Metanephros (tissue), 2 donors: ENCODE measurements around a stretch of chr20.

DNA sequence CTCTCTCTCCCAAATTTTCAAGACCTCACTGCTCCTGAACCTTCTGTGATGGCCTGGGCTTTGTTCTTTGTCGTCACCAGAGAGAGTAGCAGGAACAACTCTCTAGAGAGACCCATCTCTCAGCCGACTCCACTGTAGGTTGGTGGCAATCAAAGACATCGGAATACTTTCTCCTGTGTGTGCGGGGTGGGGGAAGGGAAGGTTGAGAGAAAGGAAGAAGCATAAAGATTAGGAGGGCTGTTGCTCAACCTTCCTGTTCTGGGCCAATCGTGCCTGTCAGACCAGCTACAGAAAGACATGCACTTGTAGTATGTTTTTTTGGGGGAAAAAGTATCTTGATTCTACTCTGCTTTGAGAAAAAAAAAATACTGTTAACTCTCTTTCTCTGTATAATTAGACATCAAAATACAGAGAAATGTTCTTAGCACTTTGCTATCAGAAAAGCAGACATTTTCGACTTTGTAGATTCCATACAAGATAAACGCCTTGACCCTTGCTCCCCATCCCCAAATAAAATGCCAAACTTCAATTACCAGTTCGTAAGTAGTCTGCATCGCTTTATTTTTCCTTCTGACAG lies 84.5 kb upstream of the ZNF217 start:
- RAMPAGE, long total RNA: no peak

DNA sequence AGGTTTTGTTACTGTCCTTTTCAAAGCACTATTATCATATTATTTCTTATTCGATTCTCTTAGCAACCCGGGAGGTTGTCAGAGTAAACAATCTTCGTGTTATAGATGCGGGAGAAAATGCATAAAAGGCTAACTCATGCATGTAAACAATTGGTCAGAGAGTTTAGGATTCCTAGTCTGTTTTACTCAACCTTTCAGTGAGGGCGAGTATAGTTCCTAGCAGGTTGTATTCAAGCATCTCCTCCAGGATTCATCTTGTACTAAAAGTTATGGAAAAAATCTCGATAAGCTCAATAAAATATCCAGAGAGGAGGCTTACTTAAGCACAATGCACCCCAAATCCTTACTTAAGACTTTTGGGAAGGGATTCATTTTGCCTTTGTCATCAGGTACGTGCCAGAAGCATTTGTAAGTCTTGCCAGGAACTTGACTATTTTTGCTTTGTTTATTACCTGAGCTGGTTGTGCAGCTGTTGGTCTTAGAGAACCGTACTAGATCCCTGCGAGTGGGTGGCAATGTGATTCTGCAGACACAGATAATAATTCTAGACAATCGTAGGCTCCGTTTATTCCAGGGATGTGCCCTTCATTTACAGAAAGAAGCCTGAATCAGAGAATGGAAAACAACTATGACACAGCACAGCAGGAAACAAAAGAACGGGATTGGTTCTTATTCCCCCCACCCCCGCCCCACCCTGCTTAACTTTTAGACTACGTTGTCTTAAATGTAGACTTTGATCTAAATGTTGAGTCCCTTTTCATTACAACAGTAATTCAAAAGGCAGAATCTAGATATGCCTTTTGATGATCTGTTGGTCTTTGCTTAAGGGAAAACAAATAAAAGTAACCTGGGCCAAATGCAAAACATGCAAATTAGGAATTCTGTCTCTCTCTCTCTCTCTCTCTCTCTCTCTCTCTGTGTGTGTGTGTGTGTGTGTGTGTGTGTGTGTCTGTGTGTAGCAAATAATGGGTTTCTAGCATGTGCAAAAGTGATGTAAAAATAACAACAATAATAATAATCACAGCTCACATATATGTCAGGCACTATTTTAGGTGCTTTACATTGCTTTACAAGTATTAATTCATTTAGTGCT lies 159.9 kb upstream of the ZNF217 start:
- RAMPAGE, long total RNA: no peak

GRCh38 chr20:53839368-53840147 lies 230.8 kb downstream of the BCAS1 start:
- RAMPAGE, long total RNA: no peak

DNA sequence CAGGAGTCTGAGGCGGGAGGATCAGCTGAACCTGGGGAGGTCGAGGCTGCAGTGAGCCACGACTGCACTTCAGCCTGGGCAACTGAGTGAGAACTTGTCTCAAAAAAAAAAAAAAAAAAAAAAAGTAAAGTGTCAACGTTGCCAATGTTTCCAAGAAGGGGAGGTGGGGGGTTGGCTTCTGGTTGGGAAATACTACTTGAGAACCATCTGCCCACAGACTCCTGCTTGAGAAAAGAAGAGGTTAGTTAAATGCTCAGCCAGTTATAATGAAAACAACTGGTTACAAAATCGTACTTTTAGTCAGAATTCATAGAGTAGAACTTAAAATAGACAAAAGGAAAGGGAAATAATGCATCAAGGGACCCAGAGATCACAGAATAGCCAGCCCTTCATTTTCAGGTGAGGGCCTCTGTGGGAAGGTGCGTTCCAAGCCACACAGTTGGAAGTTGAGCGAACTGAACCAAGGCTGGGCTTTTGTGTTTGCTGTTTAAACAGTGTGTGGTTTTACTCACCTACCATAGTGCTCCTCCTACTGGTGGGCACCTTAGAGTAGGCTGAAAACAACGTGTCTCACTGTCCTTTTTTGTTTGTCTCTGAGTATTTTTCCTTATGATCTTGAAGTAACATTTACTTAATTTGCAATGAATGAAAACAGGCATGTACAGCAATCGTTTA lies 200.8 kb downstream of the BCAS1 start:
- RAMPAGE, long total RNA: no peak

GRCh38 chr20:53901029-53901597 lies 169.3 kb downstream of the BCAS1 start:
- RAMPAGE, long total RNA: no peak

DNA sequence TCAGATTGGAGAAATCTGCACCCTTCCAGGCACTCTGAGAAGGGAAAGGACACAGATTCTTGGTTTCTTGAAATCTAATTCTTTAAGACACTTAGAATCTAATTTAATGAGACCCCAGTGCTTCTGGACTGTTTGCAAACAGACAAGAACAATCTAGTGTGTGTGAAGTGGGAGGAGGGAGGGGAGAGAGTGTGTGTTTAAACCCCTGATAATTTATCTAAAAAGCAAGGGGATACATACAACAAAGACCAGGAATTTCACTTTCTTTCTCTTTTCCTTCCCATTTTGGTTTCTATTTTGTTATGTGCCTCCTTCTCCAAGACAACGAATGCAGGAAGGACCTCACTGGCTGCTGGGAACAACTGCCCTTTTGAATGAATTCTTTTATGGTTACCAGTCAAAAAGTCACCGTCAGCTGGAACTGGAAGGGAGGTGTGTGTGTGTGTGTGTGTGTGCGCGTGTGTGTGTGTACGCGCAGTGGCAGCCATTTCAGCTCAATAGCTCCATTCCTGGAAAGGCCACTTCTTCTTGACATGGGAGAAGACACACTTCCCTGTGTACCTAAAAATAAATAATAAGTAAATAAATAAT lies 129.3 kb downstream of the BCAS1 start:
- RAMPAGE, long total RNA: no peak

GRCh38 chr20:53949093-53949888 lies 121.1 kb downstream of the BCAS1 start:
- RAMPAGE, long total RNA: no peak

GRCh38 chr20:54017947-54018247 lies 52.5 kb downstream of the BCAS1 start:
- RAMPAGE, long total RNA: no peak

DNA sequence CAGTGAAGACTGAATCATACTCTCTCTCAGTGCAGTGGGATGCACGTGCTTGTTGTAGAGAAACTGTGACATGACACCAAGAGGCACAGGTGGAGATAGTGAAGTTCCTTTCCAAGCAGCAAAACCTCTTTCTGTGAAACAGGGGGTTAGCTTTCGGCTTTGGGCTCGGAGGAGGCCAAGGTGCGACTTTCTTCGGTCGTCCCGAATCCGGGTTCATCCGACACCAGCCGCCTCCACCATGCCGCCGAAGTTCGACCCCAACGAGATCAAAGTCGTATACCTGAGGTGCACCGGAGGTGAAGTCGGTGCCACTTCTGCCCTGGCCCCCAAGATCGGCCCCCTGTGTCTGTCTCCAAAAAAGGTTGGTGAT lies 599.0 kb downstream of the DOK5 start:
- RAMPAGE, long total RNA: no peak

- RAMPAGE, long total RNA: no peak
These were observed 1.2 kb downstream of the FAM210B start for GRCh38 chr20:56359765-56360532.

- RAMPAGE, long total RNA: no peak
These were observed 8.1 kb upstream of the RTF2 start for GRCh38 chr20:56460002-56461114.

DNA sequence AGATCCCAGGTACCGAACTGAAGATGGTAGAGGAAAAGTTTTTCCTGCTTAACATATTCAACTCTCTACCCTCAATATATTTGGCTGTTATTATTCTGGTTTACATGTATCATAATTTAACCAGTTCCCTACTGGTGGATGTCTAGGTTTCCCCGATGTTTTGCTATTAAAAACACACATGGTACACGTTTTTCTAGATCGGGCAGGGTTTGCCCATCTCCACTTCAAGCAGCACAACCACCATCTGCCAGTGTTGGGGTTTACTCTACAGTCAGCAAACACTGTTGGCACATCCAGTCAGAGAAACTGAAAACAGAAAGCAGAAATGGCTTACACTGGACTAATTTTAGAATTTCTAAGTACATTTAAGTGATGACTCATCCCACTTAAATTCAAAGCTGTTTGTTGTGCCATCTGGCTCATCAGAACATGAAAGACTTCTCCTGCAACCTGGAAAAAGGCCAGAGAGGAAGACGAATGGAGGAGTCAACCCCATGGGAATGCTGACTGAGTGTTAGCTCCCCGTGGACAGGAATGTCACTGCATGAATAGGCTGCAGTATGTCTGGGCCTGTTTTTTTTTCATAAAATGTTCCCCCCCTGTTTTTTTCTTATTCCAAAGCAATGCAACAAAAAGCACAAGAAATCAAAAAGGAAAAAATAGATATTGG lies 21.8 kb downstream of the FAM209B start:
- RAMPAGE, long total RNA: no peak

GRCh38 chr20:56628207-56628741 lies 832 bp upstream of the TFAP2C start:
- RAMPAGE, long total RNA: no peak

GRCh38 chr20:56683547-56683853 lies 54.4 kb downstream of the TFAP2C start:
- RAMPAGE, long total RNA: no peak

- RAMPAGE, long total RNA: no peak
These were observed 186.7 kb downstream of the TFAP2C start for GRCh38 chr20:56815724-56816249.

DNA sequence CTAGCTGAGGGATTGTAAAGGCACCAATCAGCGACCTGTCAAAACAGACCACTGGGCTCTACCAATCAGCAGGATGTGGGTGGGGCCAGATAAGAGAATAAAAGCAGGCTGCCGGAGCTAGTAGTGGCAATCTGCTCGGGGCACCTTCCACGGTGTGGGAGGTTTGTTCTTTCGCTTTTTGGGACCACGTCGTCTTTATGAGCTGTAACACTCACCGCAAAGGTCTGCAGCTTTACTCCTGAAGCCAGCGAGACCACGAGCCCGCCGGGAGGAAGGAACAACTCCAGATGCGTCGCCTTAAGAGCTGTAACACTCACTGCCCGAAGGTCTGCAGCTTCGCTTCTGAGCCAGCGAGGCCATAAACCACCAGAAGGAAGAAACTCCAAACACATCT lies 1.9 kb upstream of the RAE1 start:
- RAMPAGE, long total RNA: no peak

DNA sequence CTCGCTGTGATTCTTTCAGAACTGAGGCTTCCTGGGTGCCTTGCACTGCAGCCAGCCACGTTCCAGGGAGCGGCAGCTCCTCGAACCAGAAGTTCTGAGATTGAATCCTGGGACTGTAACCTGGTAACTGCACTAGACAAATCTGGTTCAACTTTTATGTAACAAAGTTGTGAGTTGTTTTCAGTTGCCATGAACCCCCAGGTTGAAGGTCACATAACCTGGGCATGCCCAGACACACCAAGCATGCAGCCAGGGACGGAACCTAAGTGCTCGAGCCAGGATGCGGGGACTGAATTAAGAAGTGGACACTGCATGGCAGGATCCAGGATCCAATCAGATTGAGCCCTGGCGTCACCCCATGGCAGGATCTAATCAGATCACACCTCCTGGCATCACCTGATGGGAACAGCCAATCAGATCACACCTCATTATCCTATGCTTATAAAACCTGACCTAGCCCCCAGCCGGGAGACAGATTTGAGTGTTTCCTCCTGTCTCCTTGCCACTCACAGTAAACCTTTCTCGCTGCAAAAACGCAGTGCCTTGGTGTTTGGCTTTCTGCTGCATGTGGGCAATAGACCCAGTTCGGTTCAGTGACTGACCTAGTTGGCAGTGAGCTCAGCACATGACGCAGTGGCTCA lies 66.0 kb downstream of the RBM38 start:
- RAMPAGE, long total RNA: no peak

- RAMPAGE, long total RNA: no peak
These were observed 16.1 kb upstream of the PCK1 start for GRCh38 chr20:57544660-57545282.

GRCh38 chr20:57545283-57545731 lies 15.6 kb upstream of the PCK1 start:
- RAMPAGE, long total RNA: no peak

- RAMPAGE, long total RNA: no peak
These were observed 14.9 kb upstream of the PCK1 start for GRCh38 chr20:57545788-57546699.